Measurements from ENCODE around the genes CCDC9B and CHST14.

- PRO-cap: bidirectional peak, plus-strand start at chr15:40341019, minus-strand start at chr15:40340912
- RAMPAGE, long total RNA, 4 experiments: start-site peak on the minus strand in 3 of 4 experiments, at chr15:40340898-40340923 at its widest, 184 to 333 reads per replicate
These were observed at the start of gene CCDC9B for GRCh38 chr15:40340524-40341172. TSS of gene CCDC9B (minus strand) at chr15:40340939.

GRCh38 chr15:40353664-40354150 lies 2.9 kb downstream of the PHGR1 start:
- PRO-cap: no peak
- RAMPAGE, long total RNA, 4 experiments: no peak in any of the 4 experiments

DNA sequence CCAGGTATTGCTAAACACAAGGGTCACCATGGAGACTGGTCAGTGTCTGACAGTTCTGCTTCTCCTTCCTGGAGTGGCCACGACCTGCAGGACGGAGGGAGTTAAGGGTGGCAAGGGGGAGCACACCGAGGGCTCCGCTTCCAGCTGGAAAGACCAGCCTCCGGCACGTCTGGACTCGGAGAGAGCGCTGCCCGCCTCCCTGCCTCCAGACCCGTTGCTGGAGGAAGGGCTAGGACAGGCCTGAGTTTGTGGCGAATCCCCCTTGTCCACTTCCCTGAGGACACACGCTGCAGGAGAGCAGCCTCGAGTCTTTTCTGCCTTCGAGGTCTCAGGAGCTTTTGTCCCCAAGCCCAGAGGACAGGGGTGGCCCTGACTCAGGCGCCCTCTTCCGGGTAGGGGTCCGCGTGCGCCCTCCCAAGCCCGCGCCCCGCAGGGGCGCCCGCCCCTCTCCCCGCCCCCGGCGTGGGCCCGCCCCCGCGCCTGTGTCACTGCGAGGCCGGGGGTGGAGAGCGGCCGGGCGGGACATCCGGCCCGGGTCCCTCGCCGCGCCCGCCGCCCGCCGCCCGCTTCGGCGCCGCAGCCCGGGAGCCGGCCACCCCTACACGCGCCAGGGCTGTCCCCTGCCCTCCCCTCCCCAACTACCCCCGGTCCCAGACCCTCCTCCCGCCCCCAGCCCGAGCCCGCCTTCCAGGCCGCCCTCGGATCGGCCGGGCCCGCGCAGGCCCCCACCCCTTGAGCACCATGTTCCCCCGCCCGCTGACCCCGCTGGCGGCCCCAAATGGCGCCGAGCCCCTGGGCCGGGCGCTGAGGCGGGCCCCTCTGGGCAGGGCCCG lies at the start of gene CHST14:
TSS of gene CHST14 (plus strand) at position 512 of the 833 bp plus-strand sequence.
- PRO-cap: bidirectional peak, plus-strand start at position 488 of the sequence, minus-strand start at position 441 of the sequence
- RAMPAGE, long total RNA, 4 experiments: no peak in any of the 4 experiments

DNA sequence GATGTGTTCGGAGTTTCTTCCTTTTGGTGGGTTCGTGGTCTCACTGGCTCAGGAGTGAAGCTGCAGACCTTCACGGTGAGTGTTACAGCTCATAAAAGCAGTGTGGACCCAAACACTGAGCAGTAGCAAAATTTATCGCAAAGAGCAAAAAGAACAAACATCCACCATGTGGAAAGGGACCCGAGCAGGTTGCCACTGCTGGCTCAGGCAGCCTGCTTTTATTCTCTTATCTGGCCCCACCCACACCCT lies 18.8 kb upstream of the RAD51 start:
- PRO-cap: no peak
- RAMPAGE, long total RNA, 4 experiments: no peak in any of the 4 experiments

DNA sequence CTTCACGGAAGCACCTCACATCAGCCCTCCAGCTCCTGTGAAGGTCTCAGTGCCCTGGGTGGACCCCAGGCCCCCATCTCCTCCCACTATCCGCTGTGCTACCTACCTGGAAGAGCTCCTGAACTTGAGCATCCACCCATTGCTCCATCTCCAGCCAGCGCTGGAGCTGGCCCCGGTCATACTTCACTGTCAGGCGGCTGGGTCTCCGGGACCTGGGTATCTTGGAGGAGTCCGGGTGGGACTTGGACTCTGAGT lies 300 bp downstream of the PPP1R14D start:
- PRO-cap: no peak
- RAMPAGE, long total RNA, 4 experiments: no peak in any of the 4 experiments

DNA sequence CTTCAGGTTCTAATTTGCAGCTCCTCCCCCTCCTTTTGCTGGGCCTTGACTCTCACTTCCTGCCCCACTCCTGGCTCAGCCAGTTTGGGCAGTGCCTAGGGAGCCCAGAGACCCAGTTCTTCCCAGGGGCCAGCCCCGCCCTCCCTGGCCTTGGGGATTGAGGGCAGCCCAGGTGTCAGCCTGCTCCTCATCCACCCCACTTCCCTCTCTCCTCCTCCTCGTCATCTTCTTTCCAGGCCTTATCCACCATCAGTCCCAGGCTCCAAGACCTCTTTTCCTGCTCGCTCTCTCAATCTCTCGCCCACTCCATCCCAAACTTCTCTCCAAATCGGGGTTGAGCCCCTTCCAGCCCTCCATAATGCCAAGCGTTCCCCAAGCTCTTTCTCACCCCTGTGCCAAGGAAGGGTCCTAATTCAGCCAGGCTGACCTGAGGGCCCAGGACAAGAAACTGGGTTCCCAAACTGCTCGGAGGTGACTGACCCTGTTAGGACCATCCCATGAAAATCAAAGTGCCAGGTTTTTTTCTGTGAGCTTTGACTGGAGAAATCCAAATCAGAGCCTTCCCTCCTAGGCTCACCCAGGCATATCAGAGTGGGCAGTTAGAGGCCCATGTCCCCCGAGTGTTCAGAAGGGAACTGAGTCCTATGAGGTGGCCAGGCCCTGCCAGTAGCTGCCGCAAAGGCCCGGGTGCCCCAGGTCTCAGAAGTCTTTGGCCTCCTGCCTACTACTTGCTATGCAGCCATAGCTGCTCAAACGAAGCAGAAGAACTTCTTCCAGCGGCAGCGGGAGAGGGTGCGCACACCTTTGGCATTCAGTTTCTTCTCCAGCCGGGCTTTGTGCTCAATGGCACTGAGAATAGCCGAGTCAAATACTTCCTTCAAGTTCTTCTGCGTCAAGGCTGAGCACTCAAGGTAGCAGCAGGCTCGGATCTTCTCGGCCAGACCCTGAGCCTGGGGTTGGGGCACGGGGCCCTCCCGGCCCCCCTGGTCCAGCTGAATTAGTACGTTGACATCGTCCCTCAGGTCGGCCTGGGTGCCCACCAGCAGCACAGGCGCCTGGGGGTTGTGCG lies 1.4 kb downstream of the RHOV start:
- PRO-cap: no peak
- RAMPAGE, long total RNA, 4 experiments: no peak in any of the 4 experiments

DNA sequence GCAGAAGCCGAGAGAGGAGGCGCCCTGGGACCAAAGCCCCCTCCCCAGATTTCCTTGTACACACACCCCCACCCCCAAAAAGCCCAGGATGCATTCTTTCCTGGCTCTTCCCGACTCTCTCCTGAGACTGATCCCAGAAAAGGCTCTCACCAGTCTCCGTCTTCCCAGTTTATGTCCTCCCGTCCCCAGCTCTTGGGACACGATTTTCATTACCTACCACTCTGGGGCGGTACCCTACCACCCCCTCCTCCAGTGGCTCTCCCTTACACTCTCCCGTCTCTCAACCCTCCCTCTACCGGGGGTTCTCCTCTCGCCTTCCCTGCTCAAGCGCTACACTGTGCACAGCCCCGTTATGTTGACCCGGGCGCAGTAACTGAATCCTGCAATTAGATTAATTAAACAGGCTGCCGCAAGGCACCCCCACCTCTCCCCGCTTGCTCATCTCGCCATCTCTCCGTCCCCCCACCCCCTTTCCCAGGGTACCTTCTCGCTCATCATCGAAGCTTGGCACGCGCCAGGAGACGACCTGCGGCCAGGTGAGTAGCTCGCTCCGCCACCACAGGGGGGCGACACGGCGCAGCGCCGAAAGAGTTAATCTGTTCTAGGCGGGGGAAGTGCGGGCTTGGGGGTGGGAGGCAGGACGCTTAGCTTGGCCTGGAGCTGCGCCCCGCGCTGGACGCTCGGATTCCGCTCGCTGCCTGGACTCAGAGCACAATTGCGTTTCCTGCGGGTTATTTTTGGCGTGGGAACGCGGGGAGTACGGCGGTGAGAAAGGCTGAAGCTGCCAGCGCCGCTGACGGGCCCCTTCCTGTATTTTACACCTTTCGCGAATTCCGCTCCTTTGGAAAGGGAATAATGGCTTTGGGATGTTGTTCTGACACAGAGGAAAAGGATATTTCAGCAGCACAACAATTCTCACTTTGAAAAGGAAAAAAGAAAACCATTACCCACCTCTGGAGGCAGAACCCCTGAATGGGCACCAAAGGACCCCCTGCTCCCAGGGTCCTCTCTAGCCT lies 1.3 kb downstream of the DLL4 start:
- PRO-cap: bidirectional peak, plus-strand start at position 684 of the sequence, minus-strand start at position 706 of the sequence
- RAMPAGE, long total RNA, 4 experiments: no peak in any of the 4 experiments

DNA sequence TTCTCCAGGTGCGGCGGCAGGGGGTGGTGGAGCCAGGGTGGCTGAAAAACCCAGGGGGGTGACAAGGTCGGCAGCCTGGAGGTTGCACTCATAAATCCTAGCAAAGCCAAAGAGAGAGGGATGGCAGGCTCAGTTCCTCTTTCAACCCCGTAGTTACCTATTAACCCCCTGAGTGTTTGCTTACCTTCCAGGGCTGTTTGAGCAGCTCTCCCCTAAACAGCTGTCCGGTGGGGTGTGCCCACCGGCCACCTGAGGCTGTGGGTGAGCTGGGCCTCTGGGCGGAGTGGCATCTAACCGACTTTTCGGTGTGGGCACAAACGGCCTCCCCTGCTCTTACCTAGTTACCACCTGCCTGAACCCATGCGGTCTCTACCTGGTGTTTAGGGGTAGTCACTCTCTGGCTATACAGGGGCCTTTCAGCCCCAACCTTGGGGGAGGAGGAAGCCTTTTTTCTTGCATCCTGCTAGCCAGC lies 3.5 kb downstream of the DLL4 start:
- PRO-cap: no peak
- RAMPAGE, long total RNA, 4 experiments: no peak in any of the 4 experiments

DNA sequence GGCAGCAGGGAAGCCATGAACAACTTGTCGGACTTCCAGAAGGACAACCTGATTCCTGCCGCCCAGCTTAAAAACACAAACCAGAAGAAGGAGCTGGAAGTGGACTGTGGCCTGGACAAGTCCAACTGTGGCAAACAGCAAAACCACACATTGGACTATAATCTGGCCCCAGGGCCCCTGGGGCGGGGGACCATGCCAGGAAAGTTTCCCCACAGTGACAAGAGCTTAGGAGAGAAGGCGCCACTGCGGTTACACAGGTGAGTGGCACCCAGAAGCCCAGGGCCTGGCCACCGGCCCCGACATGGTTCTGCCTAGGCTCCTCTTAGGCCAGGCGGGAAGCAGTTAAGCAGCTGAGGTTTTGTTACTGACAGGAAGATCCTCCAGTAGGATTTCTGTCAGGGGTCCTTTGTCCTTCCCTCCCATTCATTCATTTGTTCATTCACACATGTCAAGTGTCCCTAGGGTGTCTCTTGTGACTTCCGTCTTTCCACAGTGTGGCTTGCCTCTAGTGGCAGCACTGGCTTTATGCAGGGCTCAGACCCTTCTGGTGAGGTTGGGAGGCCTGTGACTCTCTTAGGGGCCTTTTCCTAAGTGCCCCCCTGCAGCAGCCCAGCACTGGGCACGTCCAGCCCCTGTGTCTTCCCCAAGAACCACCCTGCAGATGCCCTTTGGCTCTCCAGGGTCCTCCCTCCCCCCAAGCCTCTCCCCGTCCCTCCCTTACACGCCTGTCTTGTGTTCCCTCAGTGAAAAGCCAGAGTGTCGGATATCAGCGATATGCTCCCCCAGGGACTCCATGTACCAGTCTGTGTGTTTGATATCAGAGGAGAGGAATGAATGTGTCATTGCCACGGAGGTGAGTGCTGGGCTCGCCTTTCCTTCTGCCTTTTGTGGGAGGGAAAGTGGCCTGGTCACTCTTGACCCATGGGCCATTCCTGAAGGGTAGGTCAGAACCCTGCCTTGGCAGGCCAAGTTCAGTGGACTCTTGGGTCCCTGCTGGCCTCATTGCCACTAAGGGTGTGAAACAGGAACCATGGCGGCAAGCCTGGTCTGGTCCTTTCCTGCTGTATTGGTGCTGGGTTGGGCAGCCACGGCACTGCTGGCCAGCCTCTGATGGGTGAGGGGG lies 7.9 kb downstream of the DLL4 start:
- PRO-cap: no peak
- RAMPAGE, long total RNA, 4 experiments: no peak in any of the 4 experiments

DNA sequence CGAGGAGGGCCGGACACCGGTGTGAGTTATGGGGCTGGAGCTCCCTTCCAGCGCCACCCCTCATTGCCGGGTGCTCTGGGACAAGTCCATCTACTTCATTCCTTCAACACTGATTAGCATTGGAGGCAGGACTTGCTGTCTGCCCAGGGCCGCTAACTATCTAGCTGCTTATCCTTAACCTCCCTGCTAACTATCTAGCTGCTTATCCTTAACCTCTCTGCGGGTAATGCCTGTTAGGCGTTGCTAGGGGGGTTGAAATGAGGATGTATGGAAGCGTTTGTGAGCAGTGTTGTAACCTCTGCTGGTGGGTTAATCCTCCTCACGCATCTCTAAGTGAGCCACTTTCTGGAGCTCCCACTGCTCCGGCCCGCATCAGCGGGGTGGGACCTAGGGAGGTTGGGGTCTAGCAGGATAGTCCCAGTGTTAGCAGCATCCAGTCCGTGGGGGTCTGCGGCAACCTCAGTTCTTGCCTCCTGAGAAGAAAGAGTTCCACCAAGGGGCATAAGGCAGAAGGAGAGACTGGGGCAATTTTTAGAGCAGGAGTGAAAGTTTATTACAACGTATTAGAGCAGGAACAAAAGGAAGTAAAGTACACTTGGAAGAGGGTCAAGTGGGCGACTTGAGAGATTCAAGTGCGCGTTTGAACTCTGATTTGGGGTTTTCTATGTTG lies 10.8 kb upstream of the CHAC1 start:
- PRO-cap: no peak
- RAMPAGE, long total RNA, 4 experiments: no peak in any of the 4 experiments

DNA sequence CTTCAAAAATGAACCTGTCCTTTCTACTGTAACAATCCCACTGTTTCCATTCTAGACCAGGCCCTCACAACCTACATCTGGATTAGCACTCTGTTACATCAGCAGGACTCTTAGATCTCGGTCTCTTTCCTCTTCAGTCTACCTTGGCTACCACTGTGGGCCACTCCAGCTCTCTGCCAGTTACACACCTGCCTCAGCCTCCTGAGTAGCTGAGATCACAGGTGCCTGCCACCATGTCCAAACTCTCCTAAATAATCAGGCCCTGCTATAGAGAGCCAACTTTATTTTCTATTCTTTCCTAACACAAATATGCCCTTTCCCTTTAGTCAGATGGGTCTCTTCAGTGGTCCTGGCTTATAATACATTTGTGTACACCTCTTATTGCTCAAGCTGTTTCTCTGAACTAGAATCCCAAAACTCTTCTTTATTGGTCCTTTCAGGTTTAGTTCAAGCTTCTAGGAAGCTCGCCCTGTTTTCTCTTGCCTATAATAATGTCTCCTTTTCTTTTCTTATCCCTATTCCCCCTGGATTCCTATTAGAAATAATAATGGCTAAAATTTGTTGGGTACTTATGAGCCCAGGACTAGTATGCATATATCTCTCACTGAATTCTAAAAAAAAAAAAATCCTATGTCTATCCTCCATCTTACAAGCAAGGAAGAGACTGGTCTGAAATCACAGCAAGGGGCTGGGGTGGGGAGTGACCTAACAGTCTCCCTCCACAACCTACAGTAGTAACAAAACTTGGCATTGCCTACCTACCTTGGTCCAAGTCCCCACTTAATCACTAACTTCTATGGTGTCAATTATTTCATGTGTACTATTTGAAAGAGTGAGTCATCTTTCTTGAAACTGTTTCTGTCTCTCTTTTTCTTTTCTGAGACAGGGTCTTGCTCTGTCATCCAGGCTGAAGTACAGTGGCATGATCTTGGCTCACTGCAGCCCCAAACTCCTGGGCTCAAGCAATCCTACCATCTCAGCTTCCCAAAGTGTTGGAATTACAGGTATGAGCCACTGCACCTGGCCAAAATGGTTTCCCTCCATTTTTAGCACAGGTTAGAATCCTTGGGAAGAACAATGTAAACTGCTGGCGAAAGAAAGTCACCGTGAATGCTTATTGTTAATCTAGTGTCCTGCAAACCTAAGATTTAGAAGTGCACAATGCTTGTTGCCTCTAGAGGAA lies 36.6 kb downstream of the CHAC1 start:
- PRO-cap: no peak
- RAMPAGE, long total RNA, 4 experiments: no peak in any of the 4 experiments

DNA sequence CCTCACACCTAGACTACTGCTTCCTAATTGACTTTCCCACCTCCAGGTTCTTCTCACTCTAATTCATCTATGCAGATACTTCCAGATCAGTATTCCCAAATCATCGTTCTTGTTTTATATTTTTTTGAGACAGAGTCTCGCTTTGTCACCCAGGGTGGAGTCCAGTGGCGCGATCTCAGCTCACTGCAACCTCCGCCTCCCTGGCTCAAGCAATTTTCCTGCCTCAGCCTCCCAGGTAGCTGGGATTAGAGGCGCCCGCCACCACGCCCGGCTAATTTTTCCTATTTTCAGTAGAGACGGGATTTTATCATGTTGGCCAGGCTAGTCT lies 12.8 kb downstream of the INO80 start:
- PRO-cap: no peak
- RAMPAGE, long total RNA, 4 experiments: no peak in any of the 4 experiments

DNA sequence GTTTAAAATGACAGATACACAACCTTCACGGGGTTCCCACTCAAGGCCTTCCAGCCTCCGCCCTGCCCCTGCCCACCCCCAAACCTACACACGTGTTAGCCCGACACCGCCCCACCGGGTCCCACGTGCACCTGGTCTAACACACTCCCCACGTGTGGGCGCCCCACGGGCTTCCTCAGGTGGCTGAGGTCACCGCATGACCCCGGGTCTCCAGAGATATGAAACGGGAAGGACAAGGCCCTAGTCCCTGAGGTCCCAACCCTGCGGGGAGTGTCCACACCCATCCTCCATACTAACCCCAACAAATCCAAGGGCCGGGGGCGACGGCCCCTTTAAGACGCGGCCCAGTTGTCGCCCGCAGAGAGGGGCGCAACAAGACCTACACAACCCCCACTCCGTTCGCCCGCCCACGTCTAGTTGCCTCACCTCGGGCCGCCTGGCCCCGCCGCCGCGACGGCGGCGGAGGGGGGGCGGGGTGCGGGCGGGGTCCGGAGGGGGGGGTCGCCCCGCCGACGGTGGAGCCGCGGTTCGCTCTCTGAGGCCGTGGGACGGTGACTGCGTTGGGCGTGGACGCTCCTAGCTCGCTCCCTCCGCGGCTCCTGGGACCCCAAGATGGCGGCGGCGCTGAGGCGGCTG lies 415 bp downstream of the INO80 start:
- PRO-cap: bidirectional peak, plus-strand start at position 491 of the sequence, minus-strand start at position 447 of the sequence
- RAMPAGE, long total RNA, 4 experiments: start-site peak on the minus strand in 3 of 4 experiments, centred at positions 450 to 461 of the sequence, 26 to 48 reads per replicate

DNA sequence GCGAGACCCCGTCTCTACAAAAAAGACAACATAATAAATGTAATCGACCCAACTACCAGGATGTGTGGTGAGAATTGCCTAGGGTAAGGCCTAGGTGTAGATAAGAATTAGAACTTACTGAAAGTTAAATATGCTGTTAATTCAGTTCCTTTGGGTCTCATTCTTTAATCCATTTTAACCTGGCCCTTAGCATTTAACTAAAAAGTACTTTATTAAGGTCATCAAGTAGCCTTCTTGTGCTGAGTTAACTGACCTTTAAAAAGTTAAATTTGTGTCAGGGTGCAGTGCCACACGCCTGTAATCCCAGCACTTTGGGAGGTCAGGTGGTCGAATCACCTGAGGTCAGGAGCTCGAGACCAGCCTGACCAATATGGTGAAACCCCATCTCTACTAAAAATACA lies 1.1 kb upstream of the INO80 start:
- PRO-cap: no peak
- RAMPAGE, long total RNA, 4 experiments: no peak in any of the 4 experiments

DNA sequence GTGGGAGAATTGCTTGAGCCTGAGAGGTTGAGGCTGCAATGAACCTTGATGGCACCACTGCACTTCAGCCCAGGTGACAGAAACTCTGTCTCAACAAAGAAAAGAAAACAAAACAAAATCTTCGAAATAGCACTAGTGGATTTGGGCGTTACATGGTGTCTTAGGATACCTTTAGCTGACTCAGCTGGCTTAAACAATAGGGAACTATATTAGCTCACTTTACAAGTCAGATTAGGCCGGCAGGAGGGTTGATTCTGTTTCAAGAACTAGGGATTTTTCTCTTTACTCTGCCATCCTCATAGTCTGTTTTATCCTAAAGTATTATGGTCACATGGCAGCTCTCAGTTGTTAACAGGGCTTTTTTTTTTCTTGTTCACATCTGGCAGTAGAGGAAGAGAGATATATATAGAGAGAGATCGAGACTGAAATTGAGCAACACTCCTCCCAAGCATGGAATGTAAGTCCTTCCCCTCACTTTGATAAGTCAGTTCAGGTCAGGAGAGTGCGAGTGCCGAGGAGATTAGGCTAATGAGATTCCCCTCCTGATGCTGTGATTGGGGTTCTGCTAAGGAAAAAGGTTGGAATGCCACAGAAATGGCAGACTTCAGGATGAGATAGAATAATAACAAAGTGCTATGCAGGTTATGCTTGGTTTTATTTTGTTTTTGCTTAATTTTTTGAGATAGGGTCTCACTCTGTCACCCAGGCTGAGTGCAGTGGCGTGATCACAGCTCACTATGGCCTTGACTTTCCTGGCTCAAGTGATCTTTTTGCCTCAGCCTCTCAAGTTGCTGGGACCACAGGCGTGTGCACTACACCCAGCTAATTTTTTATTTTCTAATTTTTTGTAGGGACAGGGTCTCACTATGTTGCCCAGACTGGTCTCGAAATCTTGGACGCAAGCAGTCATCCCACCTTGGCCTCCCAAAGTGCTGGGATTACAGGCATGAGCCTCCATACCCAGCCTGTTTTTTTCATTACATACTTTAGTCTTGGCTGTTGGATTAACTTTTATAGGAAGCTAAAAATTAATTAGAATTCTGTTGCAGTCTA lies 33.0 kb downstream of the CHP1 start:
- PRO-cap: no peak
- RAMPAGE, long total RNA, 4 experiments: no peak in any of the 4 experiments

GRCh38 chr15:41285010-41285778 lies 47.2 kb downstream of the OIP5 start:
- PRO-cap: no peak
- RAMPAGE, long total RNA, 4 experiments: no peak in any of the 4 experiments

GRCh38 chr15:41379840-41380393 lies 22.4 kb downstream of the NDUFAF1 start:
- PRO-cap: no peak
- RAMPAGE, long total RNA, 4 experiments: no peak in any of the 4 experiments

DNA sequence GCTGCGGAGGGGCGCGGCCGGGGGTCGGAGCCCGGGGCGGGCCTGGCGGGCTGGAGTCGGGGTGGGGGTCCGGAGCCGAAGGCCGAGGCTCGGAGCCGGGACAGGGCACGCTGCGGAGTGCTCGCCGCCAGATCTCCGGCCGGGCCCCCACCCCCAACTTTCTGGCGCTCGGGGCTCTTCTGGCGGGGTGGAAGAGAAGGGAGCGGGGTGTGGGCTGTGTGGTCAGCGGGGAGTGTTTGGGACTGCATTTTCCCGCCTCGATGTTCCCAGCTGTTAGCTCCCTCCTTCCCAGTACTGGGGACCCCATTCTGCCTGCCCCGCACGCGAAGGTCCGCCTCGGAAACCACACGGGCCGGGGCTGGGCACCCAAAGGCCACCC lies 395 bp downstream of the TYRO3 start:
- PRO-cap: no peak
- RAMPAGE, long total RNA, 4 experiments: no peak in any of the 4 experiments

GRCh38 chr15:41900556-41901575 lies 7.0 kb upstream of the SPTBN5 start:
- PRO-cap: no peak
- RAMPAGE, long total RNA, 4 experiments: no peak in any of the 4 experiments

GRCh38 chr15:41920229-41920646 lies 26.4 kb upstream of the SPTBN5 start:
- PRO-cap: no peak
- RAMPAGE, long total RNA, 4 experiments: no peak in any of the 4 experiments